Thyroid gland (tissue), 7 donors: ENCODE measurements around the genes AGPS, RBM45 and PRKRA.

DNA sequence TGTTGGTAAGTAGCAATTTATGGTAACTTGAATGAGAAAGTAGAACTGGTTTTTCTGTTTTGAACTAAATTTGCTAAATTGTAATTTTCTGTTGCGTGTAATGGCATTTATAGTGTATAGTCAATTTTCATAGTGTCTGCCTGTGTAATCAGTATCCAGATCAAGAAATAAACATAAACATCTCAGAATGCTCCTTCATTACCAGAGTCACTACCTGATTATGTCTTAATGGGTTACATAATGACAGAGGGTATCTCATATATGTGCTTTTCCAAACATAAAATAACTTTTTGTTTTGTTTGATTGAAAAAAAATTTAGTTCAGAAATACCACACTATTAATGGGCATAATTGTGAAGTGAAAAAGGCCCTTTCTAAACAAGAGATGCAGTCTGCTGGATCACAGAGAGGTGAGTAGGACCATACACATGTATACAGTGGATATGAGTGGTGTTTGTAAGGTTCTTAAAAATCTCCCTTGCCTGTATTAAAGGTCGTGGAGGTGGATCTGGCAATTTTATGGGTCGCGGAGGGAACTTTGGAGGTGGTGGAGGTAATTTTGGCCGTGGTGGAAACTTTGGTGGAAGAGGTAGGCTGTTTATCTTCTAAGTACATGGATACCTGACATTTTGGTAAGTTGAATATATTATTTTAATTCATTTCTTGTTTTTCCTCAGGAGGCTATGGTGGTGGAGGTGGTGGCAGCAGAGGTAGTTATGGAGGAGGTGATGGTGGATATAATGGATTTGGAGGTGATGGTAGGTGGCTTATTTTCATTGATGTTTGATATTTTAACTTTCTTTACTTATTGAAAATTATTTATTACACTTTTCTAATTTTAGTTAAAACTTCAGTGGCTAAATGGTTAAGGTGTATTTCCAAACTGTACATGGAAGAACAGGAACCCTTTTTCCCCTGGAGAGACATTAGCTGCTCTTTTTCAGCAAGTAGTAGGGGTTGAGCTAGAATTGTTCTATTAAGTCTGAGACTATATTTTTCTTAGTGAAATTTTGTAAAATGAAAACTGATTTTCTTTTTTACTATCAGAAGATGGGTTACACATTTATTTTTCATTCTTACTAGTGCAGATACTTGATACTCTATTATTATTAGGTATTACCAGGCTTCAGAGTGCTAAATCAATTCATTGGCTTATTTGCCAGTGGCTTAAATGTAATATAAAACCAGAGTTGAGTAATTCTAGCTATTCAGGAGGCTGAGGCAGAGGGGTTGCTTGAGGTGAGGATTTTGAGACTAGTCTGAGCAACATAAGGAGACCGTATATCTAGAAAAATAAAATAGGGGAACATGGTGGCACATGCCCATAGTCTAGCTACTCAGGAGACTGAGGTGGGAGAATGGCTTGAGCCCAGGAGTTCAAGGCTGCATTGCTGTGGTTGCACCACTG, 4.1 kb downstream of the HNRNPA3 start:
- PRO-cap, 2 experiments = no peak in any of the 2 experiments
- RAMPAGE, long total RNA, 5 experiments = no peak in any of the 5 experiments

DNA sequence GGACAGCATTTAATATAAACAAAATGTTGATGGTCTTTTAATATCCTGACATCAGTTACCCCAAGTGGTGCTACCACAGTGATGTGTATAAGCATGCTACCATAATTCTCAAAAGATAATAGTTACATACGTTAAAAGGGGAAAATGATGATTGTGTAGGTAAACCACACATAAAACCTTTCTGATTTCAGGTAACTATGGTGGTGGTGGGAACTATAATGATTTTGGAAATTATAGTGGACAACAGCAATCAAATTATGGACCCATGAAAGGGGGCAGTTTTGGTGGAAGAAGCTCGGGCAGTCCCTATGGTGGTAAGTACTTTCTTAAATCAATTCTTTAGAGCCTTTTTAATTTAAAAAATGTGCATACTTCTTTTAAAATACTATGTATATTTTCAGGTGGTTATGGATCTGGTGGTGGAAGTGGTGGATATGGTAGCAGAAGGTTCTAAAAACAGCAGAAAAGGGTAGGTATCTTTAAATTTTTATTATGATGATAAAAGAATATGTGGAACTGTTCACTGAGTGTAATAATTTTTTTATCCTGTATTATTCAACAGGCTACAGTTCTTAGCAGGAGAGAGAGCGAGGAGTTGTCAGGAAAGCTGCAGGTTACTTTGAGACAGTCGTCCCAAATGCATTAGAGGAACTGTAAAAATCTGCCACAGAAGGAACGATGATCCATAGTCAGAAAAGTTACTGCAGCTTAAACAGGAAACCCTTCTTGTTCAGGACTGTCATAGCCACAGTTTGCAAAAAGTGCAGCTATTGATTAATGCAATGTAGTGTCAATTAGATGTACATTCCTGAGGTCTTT, 6.5 kb downstream of the HNRNPA3 start:
- PRO-cap, 2 experiments = no peak in any of the 2 experiments
- RAMPAGE, long total RNA, 5 experiments = no peak in any of the 5 experiments

DNA sequence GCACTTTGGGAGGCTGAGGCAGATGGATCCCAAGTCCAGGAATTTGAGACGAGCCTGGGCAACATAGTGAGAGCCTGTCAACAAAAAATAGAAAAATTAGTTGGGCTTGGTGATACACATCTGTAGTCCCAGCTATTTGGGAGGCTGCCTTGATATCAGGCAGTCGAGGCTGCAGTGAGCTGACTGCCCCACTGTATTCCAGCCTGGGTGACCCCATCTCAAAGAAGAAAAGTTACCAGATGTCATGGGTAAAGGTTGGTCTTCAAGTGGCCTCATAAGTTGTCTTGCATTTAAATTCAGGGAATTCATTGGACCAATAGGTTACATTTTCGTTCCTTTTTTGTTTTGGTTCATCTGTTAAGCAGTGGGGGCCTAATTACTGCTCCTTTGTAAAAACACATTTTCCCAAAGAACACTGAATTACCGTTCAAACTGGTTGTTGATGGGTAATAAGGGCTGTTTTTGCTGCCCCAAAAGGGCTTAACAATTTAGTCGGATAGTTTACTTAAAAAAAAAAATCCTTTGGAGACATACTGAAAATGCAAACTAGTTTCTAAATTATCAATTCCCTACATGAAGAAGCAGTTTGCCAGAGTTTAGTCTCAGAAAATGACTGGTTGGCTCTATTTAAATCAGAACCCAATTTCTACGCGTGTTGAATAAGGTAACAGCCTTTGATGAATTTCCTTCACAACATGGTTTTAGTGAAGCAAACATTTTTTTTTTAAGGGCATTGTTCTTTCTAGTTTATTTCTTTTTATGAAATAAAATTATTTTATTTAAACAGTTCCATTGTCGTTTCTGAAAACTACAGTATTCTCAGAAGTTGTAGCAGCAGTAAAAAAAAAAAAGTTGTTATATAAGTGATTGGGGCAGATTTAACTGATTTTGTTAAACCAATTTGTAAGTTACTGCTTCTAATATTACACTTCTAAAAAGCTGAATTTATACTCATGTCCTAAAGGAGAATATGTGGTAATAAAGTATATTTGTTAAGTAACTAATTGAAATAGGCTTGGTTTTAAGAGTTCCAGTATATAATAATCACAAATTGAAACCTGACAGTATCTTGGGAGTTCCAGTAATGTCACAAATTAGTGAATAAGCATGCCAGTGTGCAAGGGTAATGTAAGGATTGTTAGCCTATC, 10.3 kb downstream of the HNRNPA3 start:
- PRO-cap, 2 experiments = no peak in any of the 2 experiments
- RAMPAGE, long total RNA, 5 experiments = no peak in any of the 5 experiments

DNA sequence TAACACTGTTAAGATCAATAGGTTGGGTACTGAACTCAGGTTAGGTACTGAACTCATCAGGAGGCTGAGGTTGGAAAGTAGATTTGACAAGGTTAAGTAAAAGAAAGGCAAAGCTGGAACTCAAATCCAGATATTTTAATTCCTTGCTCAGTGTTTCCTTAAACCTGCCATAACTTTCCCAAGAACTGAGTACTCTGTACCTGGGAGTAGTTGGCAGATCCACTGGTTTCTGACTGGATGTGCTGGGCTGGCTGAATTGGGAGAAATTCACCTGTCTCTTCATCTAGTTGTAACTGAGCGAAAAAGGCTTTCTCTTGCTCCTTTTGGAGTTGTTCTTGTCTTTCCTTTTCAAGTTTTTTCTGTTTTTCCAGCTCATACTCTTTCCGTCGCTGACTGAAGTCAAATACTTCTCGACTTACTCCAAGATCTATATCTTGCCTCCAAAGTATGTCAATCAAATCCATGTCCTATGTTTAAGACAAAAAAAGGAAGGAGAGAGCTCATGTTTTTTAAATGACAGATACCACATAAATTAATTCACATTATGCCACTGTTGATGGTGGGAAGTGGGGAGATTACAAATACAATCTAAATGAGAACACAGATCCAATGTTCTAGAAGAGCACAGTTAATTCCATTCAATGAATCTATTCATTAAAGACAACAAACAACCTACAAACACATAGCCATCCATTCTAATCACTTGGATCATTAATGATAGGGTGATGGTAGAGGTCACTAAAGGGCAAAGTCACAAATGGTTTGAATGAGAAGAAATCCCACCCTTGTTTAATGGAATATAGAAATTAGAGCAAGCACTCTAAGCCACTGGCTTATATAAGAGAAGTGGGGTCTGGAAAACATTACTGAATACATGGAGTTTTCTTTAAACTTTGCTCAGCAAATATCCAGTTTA, 21.5 kb downstream of the HNRNPA3 start:
- PRO-cap, 2 experiments = no peak in any of the 2 experiments
- RAMPAGE, long total RNA, 5 experiments = no peak in any of the 5 experiments

GRCh38 chr2:177240607-177241414, 23.7 kb downstream of the NFE2L2 start:
- PRO-cap, 2 experiments = no peak in any of the 2 experiments
- RAMPAGE, long total RNA, 5 experiments = no peak in any of the 5 experiments

DNA sequence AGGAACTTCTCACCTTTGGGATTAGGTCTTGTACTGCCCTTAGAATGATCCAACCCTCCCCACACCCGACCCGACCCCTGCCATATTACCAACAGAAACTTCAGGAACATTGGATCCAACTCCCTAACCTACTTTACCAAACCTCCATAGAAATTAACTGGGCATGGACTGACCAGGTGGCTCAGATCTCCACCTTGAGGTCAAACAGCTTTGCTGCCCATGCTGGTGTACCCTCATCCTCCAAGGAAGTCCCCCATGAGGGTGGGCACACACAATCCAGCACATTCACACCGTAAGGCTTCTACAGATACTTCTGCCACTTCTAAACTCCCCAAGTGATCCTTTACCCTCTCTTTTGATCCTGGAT, 21.4 kb downstream of the NFE2L2 start:
- PRO-cap, 2 experiments = no peak in any of the 2 experiments
- RAMPAGE, long total RNA, 5 experiments = no peak in any of the 5 experiments

- PRO-cap, 2 experiments = no peak in any of the 2 experiments
- RAMPAGE, long total RNA, 5 experiments = no peak in any of the 5 experiments
Measured at GRCh38 chr2:177252626-177253750, 11.5 kb downstream of the NFE2L2 start.

DNA sequence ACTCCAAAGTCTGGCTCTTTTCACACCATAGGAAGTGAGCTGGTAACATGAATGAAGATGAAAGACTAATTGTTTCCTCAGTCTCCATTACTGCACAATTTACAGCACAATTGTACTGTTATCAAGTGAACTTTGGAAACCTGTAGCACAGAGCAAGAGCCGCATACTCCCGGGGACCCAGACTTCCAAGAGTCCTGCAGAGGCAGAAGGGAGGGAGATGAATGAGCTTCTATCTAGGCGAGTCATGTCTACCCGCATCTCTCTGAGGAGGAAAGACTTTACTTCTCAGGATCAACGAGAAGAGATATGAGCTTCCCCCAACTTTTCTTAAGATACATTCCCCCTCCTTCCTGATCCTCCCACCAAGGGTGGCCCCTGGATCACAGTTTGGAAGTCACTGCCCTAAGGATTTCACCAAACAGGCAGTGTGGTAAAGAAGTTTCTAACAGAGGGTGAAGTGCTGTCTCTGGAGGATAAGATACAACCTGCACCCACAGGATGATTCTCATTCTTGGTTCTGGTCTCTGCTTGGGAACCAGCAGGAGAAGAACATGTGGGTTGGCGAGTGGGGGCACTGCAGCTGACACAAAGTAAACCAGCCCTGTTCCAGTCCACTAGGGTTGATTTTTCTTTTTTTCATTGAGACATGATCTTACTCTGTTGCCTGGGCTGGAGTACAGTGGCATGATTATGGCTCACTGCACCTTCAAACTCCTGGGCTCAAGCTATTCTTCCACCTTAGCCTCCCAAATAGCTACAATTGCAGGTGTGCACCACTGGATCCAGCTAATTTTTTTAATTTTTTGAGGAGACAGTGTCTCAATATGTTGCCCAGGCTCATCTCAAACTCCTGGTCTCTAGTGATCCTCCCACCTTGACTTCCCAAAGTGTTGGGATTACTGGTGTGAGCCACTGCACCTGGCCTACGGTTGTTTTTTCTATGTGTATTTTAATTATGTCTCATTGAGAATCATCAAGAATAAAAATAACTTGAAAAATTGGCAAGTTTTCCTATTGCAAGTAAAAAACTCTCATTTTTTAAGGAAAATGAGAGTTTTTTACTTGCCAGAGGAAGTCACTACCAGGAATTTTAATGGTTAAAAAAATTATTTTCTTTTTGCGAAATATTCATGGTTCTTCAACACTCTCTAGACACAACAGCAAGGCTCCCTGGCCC, 9.2 kb downstream of the NFE2L2 start:
- PRO-cap, 2 experiments = no peak in any of the 2 experiments
- RAMPAGE, long total RNA, 5 experiments = no peak in any of the 5 experiments

DNA sequence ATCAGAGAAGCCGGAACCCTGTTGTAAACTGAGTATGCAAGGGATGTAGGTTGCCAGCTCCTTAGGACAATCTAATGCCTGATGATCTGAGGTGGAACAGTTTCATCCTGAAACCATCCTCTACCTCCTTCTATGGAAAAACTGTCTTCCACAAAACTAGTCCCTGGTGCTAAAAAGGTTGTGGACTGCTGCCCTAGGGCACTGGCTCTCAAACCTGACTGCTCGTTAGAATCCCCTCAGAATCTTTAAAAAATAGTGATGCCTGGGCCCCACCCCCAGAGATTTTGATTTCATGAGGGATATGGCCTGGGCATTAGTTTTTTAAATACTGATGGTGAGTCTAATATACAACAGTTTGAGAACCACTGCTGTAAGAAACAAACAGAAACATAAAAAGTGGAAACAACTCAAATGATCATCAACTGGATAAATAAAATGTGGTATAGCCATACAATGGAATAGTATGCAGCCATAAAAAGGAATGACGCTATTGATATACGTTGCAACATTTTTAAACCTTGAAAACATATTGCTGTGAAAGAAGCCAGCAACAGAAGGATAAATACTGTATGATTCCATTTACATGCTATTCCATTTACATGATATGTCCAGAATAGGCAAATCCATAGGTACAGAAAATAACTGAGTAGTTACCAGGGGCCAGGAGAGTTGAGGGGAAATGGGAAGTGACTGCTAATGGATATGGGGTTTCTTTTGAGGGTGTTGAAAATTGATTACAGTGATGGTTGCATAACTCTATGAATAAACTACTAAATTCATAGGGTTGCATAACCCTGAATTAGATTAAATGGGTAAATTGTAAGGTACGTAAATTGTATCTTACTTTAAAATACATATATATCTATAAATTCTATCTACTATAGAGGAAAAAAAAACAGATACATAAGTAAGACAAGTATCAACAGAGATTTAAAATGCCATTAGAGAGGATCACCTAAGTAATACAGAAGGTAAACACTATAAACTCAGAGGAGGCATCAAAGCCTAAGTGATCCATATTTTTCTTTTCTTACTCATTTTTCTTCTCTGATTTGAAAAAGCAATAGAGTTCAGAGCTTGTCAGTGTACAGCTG, 6.4 kb downstream of the NFE2L2 start:
- PRO-cap, 2 experiments = no peak in any of the 2 experiments
- RAMPAGE, long total RNA, 5 experiments = no peak in any of the 5 experiments

DNA sequence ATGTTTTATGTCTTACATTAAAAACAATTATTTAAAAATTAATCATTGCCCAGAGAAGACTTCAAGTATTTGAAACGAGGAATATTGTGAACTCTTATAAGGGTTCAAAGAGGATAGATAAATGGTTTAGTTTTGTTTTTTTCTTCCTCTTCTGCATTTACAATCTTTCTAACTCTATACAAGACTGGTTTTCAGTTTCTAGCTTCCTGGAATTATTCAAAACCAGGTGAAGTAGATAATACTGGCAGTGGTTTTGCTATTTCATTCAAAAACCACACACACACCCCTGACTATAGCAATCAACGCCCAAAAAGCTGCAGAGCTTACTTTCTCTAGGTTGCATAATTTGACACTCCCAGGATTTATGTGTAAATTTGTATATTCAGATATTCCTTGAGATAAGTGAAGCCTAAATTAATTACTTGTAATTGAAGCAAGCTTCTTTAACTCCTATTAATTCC, 1.3 kb upstream of the NFE2L2 start:
- PRO-cap, 2 experiments = no peak in any of the 2 experiments
- RAMPAGE, long total RNA, 5 experiments = no peak in any of the 5 experiments

GRCh38 chr2:177392247-177393323, at the start of gene AGPS:
TSS of gene AGPS (plus strand) at chr2:177392773.
- PRO-cap, 2 experiments = peak in 2 of 2 experiments; most common plus-strand start chr2:177392790 (in 2); most common minus-strand start chr2:177392923 (in 2)
- RAMPAGE, long total RNA, 5 experiments = start-site peak on the minus strand in 2 of 5 experiments, at chr2:177392659-177392709 at its widest, 197 to 219 reads per replicate

- PRO-cap, 2 experiments = no peak in any of the 2 experiments
- RAMPAGE, long total RNA, 5 experiments = no peak in any of the 5 experiments
Measured at GRCh38 chr2:177754539-177754928, 136.0 kb upstream of the TTC30A start.

DNA sequence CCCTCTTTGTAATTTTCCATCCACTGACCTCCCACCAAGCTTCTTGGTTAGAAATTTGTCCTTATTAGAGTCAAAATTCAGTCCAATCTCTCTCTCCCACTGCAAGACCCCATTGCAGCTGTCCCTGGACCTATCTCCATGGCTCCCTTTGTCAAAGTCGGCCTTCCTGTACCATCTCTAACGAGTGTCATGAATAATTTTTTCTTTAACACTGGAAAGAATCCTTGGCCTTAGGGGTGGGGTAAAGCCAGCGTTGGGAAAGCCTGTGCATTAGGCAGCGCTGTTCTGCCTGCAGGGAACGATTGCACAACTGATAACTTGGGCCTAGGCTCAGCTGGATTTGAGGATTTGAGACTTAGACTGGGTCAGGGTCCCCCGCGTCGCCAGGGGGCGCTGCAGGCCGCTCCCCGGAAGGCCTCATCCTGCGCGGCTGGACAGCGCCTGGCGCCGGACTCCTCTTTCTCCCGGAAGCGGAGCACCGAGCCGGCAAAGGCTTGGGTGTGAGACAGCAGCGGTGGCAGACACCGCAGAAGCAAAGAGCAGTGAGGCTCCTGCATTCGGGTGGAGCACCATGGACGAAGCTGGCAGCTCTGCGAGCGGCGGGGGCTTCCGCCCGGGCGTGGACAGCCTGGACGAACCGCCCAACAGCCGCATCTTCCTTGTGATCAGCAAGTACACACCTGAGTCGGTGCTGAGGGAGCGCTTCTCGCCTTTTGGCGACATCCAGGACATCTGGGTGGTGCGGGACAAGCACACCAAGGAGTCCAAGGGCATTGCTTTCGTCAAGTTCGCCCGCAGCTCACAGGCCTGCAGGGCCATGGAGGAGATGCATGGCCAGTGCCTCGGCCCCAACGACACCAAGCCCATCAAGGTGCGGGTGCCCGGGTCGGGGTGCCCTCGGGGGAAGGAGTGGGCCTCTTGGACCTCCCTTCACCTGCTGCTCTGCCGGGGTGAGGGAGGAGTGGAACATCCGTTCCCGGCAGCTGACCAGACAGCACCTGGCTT, at the start of gene RBM45:
TSS of gene RBM45 (plus strand) at position 462 of the 1,005 bp plus-strand sequence.
- PRO-cap, 2 experiments = peak in 2 of 2 experiments; most common plus-strand start position 489 of the sequence (in 1); most common minus-strand start position 315 of the sequence (in 1)
- RAMPAGE, long total RNA, 5 experiments = start-site peak on the plus strand in 3 of 5 experiments, centred at positions 470 to 488 of the sequence, 86 to 296 reads per replicate

GRCh38 chr2:178125423-178126279, 13.4 kb downstream of the RBM45 start:
- PRO-cap, 2 experiments = no peak in any of the 2 experiments
- RAMPAGE, long total RNA, 5 experiments = no peak in any of the 5 experiments

GRCh38 chr2:178193446-178194466, 556 bp upstream of the OSBPL6 start:
- PRO-cap, 2 experiments = peak in 2 of 2 experiments; most common plus-strand start chr2:178194131 (in 1); most common minus-strand start chr2:178194093 (in 2)
- RAMPAGE, long total RNA, 5 experiments = start-site peak on the plus strand in 1 of 5 experiments, at chr2:178193797-178193816 at its widest, 5 reads per replicate

DNA sequence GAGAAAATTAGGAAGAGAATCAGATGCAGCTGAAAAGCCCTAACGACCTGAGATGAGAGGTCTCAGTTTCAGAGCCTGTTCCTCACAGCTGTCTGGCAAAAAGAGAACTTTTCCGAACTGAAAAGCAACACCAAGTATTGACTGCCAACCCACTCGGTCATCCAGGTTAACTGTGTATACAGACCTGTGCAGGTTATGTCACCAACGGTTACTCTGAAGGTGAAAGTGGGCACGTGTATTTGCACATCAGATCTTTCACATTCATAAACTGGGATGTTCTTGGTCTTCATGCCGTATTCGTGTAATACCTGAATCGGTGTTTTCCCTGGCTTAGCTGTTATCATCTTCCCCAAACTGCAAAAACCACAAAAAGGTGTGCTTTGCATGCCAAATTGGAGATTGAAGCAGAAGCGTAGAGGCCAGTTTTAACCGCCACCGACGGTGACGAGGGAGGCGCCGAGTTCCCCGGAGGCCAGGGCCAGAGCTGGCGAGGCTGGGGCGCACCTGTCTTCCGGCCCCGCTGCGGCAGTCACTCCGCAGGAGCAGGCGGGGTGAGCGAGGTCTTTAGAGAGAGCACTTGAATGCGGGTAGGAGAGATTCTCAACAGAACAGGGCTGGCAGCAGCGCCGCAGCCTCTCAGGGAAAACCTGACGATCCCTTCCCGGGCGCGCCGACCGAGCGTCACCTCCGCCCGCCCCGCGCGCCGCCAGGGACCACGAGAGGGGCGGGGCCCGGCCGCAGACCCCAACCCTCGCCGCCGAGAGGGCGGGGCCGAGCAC, 728 bp downstream of the PRKRA start:
- PRO-cap, 2 experiments = peak in 2 of 2 experiments; most common plus-strand start position 532 of the sequence (in 1); most common minus-strand start position 649 of the sequence (in 2)
- RAMPAGE, long total RNA, 5 experiments = start-site peak on the minus strand in 1 of 5 experiments, centred at position 699 of the sequence, 17 reads per replicate

DNA sequence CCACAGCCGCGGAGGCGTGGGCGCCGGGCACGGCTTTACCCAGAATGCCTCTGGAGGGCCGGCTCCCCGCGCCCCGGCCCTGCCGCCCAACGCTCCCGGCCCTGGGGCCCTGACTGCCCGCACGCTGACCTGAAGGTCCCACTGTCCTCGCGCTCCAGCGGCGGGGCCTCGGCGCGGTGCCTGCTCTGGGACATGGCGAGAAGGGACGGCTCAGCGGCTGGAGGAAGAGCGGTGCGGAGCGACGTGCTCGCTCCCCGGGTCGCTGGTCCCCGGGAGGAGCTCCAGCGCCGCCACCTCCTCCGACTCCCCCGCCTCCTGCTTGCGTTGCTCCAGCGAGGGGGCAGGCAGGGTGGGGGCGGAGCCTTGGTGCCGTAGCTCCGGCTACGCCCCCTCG, at the start of gene PRKRA:
TSS of gene PRKRA (minus strand) at position 339 of the 394 bp plus-strand sequence.
- PRO-cap, 2 experiments = peak in 2 of 2 experiments; most common plus-strand start position 42 of the sequence (in 2); most common minus-strand start position 297 of the sequence (in 1)
- RAMPAGE, long total RNA, 5 experiments = start-site peak on the minus strand in 4 of 5 experiments, centred at positions 294 to 323 of the sequence, 236 to 789 reads per replicate

DNA sequence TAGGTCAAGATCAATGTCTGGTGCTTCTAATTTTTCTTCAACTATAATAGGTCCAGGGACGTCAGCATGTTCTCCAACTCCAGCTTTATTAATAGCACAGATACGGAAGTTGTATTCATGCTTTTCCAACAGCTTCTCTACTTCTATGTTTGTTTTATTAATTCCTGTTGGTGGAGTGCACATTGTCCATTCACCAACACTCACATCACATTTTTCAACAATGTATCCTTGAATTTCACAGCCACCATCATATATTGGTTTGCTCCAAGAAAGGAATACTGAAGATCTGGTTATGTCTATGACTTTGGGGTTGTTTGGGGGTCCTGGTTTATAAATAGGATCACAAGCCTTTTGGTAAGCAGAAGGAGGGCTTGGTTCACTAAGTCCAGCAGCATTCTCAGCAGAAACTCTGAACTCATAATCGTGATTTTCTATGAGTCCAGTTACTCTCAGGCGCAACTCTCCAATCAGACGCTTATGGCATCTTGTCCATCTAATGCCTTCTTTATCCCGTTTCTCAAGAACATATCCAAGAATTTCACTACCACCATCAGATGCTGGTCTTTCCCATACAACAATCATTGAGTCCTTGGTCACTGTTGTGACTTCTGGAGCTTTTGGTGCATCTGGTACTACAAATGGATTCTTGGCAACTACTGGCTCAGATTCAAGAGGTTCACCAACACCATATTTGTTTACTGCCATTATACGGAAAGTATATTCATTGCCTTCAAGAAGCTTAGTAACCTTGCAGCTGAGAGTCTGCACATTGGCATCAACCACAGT, 89.5 kb downstream of the PLEKHA3 start:
- PRO-cap, 2 experiments = no peak in any of the 2 experiments
- RAMPAGE, long total RNA, 5 experiments = no peak in any of the 5 experiments

DNA sequence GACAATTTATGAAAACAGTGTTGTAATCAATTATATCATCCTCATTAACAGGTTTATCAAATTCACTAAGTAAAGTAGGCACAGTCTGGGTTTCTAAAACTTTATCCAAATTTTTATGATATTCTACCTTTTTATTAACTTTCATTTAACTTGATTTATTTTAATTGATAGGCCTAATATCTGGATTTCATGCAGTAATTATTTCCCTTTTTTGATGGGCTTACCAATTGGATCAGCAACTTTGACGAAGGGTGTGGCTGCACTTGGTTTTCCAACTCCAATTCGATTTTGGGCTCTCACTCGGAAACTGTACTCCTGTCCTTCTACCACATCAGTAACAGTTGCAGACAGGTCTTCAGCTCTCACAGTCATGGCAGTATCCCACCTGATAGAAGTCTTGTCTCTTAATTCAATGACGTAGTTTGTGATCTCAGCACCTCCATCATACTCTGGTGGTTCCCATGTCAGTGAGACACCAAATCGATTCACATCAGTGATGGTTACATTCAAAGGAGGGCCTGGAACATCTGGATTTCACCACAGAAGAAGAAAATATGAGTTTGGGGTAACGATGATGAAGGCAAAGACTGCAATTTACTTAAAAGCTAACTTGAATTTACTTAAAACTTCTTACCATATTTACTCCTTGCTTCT, 137.4 kb downstream of the PLEKHA3 start:
- PRO-cap, 2 experiments = no peak in any of the 2 experiments
- RAMPAGE, long total RNA, 5 experiments = no peak in any of the 5 experiments

DNA sequence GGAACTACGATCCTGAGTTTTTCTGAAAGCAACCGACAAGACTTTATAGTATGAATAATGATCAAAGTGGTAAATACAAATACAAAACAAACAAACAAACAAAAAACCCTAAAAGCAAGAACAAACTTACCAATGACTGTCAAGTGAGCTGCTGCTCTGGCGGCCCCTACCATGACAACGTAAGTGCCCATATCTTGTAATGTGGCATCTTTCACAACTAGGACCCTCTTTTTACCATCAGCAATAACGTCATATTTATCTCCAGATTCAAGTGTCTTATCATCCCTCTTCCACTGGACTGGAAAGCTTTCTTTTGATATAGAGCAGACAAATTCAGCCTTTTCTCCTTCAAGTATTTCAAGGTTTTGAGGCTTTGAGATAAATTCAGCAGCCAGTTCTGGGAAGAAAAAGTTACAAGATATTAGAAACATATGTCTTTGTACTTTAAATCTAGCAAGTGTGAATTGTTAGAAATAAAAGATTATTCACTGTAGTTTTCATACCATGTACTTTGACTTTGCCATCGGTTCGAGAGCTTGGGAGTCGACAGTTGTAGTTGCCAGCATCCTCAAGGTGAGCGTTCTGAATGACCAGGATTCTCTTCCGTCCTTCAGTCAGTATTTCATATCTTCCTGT, 140.8 kb downstream of the PLEKHA3 start:
- PRO-cap, 2 experiments = no peak in any of the 2 experiments
- RAMPAGE, long total RNA, 5 experiments = no peak in any of the 5 experiments